Fibroblast of the aortic adventitia (primary cell): ENCODE results near the gene LHPP.

DNA sequence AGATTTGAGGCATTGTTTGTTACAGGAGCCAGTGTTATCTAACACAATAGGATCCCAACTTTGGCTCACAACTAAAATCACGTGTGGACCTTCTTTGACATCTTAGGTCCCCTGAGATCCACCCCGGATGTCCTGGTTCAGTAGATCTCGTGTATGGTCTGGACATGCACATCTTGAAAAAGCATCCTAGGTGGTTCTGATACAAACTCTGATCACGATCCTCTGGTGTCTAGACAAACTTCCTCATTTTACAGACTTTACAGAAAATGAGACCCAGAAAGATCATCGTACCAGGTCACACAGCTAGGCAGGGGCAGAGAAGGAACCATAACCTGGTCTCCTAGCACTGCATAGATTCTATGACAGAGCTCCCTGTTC is 30.7 kb upstream of the CHST15 start:
- CAGE, long polyA plus RNA, result no peak

DNA sequence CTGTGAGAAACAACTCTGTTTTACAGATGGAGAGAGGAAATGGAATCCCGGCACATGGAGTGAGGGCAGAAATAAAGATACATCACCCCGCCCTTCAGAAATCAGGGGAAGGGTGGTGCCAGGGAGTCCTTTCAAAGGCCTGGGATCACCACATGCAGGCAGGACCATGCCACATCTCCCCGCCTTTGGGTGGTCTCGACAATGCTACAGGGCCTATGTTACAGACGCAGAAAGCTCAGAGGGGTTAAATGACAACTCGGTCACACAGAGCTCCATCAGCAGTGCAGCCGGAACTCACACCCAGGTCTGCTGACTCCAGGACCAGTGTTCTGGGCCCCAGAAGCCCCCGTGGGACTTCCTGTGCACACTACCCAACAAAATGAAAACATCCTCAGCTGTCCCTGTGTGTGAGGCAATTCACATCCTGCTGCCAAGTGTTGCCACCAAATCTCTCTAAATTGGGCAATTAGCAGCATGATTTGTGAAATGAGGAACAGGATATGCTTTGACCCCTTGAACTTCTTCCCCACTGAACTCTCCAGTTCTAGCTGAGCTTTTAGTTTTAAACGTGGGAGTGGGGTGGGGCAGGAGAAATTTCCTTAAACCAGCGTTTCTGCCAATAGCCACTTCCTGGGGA is 51.6 kb upstream of the CHST15 start:
- CAGE, long polyA plus RNA, result no peak

- CAGE, long polyA plus RNA, result no peak
Measured at GRCh38 chr10:124290303-124290845, 128.3 kb downstream of the OAT start.

DNA sequence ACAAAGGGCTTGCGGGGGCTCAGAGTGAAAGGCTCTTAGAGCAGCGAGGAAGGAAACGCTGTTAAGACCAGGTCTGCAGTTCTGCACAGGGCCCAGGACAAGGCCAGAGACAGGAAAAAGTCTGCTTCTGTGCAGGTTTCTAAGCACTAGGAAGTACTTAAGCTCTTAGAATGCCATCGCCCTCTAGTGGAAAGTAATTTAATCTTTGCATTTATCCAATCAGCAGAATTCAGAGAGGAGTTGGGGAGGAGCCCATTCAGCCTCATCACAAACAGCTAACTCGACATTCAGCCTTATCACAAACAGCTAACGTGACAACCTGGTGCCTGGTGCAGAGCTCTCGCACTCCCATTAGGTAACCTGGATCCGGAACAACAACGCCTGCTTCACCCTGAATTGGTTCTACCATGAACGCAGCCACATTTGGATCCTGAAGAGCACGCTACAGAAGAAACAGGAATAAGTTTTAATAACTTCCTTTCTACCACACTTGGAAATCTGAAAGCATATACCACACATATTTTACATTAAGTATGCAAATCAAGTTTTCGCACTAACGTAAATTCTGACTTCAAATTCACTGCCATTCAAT is 15.1 kb downstream of the OAT start:
- CAGE, long polyA plus RNA, result no peak

- CAGE, long polyA plus RNA, result no peak
Measured at GRCh38 chr10:124461497-124462488, at the start of gene LHPP. LHPP (plus strand) TSS chr10:124461823.

GRCh38 chr10:124534111-124535051 is 72.8 kb downstream of the LHPP start:
- CAGE, long polyA plus RNA, result no peak

DNA sequence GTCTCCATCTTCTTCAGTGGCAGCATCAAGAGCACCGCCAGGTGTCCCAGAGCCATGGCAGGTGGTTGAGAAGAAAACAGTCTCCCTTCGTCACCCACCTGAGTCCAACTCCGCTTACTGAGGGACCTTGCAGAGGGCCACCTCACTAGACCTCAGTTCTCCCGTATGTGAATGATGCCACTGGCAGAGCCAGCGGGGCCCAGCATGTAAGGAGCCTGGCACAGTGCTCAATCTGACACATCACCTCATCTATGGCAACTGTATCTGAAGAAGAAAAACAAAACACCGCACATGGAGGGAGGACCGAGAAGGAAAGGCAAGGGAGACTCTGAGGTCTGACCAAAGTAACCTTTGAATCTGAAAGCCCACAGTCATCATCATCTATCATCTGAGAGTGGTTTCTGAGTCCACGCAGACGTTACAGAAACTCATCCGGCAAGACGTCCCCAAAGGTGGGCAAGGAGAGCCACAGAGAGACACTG is 49.3 kb downstream of the FAM53B start:
- CAGE, long polyA plus RNA, result no peak

DNA sequence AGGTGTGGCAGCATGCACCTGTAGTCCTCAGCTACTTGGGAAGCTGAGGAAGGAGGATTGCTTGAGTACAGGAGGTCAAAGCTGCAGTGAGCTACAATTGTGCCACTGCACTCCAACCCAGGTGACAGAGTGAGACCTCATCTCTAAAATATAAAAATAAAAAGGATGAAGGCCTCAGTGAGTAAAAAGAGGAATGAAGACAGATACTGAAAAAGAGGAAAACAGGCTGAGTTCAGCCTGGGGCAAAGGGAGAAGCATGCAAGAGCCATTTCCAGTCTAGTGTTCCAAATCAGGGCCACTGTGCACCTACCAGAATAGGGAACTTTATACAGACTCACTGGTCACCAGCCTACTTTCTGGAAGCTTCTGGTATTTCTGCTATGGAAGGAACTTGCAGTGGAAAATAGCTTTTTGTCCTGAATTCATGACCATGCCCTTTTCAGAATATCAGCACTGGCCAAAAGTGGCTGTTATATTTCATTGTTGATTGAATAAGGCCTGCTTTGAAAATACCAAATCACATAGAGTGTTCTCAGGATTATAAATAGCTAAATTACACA is 28.8 kb downstream of the ABRAXAS2 start:
- CAGE, long polyA plus RNA, result no peak

DNA sequence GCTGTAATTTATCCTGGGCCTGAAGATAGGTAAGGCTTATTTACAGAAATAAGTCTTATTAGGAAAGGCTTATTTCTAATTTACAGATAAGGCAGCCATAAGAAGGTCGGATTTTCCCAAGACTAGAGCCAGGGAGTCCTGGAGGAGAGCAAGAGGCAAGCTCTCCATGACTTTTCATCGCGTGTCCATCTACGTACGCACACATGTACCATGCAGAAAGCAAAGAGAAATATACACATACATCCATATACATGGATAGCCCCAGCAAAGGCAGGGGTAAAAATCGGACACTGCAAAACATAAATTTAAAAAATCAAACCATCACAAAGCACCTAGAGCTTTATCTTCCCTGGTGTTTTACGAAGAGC is 25.8 kb upstream of the ZRANB1 start:
- CAGE, long polyA plus RNA, result no peak

DNA sequence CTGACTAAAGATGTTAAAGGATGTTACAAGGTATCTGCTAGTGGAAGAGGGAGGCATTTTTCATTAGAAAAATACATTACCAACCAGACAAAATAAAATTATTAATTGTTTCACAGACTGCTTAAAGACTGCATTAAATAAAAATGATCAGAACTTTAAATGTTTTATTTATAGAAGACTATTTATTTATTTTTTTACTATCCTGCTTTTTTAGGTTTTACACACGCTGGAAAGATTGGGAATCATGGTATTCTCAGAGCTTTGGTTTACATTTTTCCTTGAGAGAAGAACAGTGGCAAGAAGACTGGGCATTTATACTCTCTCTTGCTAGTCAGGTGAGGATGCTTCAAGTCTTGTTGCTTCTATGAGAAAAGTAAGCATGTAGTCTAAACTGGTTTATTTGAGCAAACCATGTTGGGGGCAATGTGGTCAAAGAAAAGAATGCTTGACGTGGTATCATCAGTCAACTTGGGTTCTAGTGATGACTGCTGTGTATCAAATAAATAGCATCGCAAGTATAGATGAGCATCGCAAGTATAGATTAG is 39.6 kb downstream of the ZRANB1 start:
- CAGE, long polyA plus RNA, result no peak

- CAGE, long polyA plus RNA, result no peak
Measured at GRCh38 chr10:125023276-125023870, 4.5 kb downstream of the CTBP2 start.

- CAGE, long polyA plus RNA, result no peak
Measured at GRCh38 chr10:125035167-125035745, 7.4 kb upstream of the CTBP2 start.

- CAGE, long polyA plus RNA, result no peak
Measured at GRCh38 chr10:125149005-125150201, 121.5 kb upstream of the CTBP2 start.

DNA sequence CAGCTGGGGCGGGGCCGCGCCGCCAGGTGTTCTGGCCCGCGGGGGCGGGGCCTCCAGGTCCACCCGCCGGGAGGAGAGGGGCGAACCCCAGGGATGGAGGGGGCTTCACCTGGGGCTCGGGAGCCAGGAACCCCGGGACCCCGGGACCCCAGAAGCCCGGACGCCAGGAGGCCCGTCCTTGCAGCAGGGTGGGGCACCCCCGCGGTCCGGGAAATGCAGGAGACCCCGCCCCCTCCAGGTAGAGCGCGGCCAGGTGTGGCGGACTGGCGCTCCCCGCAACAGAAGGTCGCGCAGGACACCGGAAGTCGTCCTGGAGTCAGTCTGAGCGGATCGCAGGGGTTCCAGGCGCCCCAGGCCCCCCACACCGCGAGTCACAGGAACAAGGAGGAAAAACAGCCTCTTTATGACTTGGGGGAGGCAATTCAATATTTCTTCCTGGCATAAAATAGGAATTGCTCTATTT is 124.3 kb upstream of the CTBP2 start:
- CAGE, long polyA plus RNA, result no peak

GRCh38 chr10:125162388-125163056 is 134.7 kb upstream of the CTBP2 start:
- CAGE, long polyA plus RNA, result no peak

DNA sequence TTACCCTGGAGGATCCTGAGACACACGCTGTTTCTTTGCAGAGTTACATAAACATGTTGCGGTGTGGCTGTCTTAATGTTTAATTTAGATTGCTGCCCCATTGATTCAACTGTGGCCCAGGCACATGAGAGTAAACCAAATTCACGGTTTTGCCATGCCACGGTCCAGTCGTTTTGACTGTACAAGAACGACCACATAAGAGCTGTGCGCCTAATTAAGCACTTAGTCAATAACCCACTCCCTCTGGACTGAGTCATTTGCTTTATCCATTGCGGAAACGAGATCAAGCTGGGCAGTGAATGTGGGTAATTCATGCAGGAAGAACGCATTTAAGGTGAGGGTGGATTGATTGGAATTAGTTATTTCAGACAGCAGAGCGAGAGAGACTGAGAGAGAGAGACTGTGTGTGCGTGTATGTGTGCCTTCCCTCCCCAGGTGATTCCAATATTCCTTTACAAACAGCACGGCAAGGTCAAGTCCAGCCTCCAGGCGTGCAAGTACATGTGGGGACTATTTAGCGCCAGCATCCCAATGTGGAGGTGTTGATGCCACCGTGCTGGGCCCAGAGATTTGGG is 8.3 kb upstream of the TEX36 start:
- CAGE, long polyA plus RNA, result no peak

DNA sequence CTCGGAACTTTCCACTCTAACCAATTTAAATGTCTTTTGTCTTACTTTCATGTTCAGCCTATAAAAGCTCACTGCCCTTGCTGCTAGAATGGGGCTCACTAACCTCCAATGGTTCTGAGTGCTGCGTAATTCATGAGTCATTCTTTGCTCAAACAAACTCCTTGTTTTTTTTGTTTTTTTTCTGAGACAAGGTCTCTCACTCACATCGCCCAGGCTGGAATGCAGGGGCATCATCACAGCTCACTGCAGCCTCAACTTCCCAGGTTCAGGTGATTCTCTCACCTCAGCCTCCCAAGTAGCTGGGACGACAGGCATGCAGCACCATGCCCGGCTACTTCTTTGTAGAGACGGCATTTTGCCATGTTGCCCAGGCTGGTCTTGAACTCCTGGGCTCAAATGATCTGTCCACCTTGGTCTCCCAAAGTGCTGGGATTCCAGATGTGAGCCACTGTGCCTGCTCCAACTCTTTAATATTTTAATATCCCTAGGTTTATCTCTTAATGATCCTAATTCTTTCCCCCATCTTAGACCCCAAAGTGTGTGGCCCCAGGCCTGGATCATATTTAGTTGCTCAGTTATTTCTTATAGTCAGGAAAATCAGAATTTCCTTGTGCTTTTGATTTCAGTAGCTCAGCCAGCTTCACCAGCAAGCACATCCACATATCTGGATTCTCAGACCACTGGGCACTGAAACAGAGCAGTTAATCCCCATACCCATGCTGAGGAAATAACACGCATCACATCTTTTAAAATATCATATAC is 1.4 kb downstream of the DHX32 start:
- CAGE, long polyA plus RNA, result no peak

- CAGE, long polyA plus RNA, result no peak
Measured at GRCh38 chr10:125896160-125896372, 298 bp upstream of the FANK1 start.

- CAGE, long polyA plus RNA, result no peak
Measured at GRCh38 chr10:126080855-126081321, 184.5 kb downstream of the FANK1 start.

- CAGE, long polyA plus RNA, result no peak
Measured at GRCh38 chr10:126511444-126511658, 123.1 kb upstream of the ADAM12 start.